AG09309 (cell line): ENCODE measurements around the gene LRR1.

DNA sequence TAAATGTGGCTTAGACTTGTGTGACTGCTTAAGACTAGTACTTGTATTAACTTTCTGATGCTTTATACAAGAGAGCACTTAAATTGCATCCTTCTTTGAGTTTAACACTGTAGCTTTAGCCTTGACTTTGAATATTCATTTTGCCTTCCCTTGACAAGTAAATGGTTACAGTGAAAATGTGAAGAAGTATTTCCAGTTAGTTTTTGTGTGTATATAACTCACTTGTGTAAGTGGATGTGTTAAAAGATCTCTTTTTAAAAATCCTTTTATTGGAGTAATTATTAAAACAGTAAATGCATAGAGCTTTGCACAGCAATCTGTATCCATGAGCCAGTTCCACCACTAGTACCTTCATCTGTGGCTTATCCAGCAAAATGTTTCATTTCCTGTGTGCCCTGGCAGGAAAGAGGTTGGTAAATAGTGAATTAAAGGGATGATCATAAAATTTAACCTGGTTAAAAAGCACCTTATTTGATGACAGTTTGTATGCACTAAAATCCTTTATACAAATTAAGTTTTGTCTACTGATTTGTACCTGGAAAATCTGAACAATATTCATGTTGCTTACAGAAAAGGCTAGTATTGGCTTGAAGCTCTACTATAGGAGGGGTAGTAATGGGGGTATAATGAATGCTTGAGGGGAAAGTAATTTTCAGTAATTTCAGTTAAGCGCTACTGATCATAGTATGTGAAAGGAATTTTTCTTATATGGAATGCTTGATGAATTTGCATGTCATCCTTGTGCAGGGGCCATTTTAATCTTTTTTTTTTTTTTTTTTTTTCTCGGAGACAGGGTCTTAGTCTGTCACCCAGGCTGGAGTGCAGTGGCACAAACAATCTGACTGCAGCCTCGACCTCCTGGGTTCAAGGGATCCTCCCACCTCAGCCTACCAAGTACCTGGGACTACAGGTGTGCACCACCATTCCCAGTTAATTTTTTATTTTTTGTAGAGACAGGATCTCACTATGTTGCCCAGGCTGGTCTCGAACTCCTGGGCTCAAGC is 8.2 kb downstream of the PNN start:
- RRBS: no CpG with 5 or more reads among the region's 4 CpGs

DNA sequence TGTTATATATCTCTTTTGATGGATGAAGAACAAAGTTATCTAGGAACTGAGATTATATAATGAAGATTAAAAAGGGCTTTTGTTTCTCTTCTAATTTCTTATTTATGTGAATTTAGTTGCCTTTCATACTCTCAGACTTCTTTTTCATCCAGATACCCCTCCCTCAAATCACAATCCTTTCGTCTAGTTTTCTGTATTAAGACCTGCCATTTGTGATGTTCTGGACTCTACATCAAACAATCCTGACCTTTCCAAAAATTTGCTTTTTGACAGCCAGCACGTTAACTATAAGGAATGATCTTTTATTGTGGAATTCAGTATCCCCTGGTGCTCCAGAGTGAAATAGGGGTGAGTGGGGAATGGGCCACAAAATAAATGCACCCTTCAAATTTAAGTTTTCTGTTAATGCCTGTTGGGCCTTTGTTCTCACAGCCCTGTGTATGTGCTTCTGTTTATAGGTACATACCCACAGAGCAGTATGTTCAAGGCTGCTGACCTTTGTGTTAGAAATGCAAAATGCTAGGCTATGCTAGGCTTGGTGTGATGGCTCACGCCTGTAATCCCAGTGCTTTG is 11.8 kb downstream of the PNN start:
- RRBS: no CpG with 5 or more reads among the region's 3 CpGs

DNA sequence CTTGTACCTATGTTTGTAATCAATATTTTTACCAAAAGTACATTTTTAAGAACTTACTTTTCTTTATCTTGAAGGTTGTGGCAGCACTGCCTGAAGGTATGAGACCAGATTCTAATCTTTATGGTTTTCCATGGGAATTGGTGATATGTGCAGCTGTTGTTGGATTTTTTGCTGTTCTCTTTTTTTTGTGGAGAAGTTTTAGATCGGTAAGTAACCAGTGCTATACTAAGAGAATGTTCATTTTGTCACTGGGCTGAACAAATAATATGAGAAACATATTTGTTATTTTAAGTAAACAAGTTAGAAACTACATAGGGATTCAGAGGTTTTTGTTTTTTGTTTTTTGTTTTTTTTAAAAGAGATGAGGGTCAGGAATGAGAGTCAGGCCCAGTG is 43.1 kb downstream of the MIA2 start:
- RRBS: no CpG with 5 or more reads among the region's 1 CpG

DNA sequence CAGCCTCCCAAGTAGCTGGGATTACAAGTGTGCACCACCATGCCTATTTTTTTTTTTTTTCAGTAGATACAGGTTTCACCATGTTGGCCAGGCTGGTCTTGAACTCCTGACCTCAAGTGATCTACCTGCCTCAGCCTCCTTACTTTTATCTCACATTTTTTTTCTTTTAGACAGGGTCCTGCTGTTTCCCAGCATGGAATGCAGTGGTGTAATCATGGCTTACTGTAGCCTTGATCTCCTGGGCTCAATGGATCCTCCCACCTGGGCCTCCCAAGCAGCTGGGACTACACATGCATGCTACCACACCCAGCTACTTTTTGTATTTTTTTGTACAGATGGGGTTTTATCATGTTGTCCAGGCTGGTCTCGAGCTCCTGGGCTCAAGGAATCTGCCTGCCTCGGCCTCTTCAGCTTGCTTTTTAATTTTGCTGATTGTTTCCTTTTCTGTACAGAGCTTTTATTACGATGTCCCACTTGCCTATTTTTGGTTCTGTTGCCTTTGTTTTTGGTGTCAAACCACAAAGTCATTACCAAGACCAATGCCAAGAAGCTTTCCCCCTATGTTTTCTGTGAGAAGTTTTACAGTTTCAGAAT is 23.5 kb downstream of the FBXO33 start:
- RRBS: no CpG with 5 or more reads among the region's 3 CpGs

DNA sequence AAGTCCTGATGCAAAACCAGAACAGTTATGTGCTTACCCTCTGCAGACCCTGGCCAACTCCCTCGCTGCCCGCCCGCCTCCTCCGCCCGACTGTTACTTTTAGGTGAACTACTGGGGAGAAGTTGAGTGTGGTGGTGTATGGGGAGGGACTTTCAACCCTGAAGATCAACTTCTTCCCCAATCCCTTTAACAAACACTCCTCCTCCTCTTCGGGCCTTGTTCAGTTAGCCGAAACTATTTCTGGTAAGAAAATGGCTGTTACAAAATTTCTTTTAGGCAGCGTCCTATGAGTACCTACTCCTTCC is 1.4 kb downstream of the FBXO33 start:
- RRBS: no CpG with 5 or more reads among the region's 8 CpGs

GRCh38 chr14:39433147-39433592 is 937 bp upstream of the FBXO33 start:
- RRBS: no CpG with 5 or more reads among the region's 6 CpGs

DNA sequence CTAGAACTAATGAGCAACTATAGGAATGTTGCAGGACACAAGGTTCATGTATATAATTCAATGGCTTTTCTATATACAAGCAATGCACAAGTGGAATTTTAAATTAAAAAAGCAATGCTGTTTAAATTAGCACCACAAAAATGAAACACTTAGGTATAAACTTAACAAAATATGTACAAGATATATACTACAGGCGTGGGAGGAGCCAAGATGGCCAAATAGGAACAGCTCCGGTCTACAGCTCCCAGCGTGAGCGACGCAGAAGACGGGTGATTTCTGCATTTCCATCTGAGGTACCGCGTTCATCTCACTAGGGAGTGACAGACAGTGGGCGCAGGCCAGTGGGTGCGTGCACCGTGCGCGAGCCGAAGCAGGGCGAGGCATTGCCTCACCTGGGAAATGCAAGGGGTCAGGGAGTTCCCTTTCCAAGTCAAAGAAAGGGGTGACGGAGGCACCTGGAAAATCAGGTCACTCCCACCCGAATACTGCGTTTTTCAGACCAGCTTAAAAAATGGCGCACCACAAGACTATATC is 893.8 kb upstream of the FBXO33 start:
- RRBS: no CpG with 5 or more reads among the region's 19 CpGs

DNA sequence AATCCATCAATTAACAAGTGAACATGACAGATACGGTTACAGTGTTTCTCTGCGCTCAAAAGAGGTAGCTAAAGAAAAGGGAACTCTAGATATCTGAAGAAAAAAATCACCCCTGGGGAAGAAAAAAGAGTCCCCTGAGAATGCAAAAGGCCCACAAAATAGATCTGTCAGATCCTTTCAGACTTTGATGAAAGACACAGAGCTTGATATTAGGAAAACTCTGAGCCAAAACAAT is 422.0 kb downstream of the LRFN5 start:
- RRBS: no CpG with 5 or more reads among the region's 2 CpGs

- RRBS: no CpG with 5 or more reads among the region's 20 CpGs
Observed at GRCh38 chr14:43370424-43371111, 1136.5 kb downstream of the FSCB start.

DNA sequence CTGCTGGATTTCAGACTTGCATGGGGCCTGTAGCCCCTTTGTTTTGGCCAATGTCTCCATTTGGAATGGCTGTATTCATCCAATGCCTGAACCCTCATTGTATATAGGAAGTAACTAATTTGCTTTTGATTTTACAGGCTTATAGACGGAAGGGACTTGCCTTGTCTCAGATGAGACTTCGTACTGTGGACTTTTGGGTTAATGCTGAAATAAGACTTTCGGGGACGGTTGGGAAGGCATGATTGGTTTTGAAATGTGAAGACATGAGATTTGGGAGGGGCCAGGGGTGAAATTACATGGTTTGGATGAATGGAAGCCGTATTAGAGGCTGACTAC is 174.3 kb upstream of the C14orf28 start:
- RRBS: no CpG with 5 or more reads among the region's 5 CpGs

GRCh38 chr14:44980709-44981367 is 18.8 kb downstream of the TOGARAM1 start:
- RRBS: no CpG with 5 or more reads among the region's 2 CpGs

DNA sequence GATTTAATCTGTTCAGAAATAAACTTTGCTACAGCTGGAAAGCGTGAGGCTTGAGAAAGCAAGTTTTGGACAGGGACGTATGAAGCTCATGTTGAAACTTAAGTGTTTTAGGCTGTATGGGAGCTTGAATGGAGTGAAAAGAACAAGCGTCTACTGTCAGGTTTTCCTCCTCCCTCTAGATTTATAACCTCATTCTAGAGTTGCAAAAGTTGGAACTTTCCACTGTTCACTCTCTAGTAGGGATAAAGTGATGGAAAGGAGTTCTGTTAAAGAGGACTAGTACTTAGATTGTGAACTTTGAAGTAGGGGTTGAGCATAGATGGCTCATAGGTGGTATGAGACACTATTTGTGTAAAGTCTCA is 1.1 kb downstream of the PRPF39 start:
- RRBS: no CpG with 5 or more reads among the region's 3 CpGs

GRCh38 chr14:46063809-46064434 is 587.7 kb downstream of the RPL10L start:
- RRBS: no CpG with 5 or more reads among the region's 15 CpGs

- RRBS: no CpG with 5 or more reads among the region's 10 CpGs
Observed at GRCh38 chr14:49581099-49582006, 4.8 kb downstream of the RPS29 start.

DNA sequence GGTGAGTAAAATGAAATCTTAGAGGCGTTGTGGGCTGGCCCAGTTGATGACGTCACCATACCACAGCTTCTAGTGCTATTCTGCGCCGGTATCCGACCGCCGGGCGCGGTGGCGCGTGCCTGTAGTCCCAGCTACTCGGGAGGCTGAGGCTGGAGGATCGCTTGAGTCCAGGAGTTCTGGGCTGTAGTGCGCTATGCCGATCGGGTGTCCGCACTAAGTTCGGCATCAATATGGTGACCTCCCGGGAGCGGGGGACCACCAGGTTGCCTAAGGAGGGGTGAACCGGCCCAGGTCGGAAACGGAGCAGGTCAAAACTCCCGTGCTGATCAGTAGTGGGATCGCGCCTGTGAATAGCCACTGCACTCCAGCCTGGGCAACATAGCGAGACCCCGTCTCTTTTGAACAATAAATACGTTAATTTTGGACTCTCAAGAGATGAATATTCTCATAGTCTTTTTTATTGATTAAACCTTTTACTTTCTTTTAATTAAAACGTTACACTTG is 354 bp upstream of the RPS29 start:
- RRBS: no CpG with 5 or more reads among the region's 30 CpGs

- RRBS: 3% methylated on average over 9 of the region's 79 CpGs
Observed at GRCh38 chr14:49598089-49599087, at the start of gene LRR1. TSS of gene LRR1 (plus strand) at chr14:49598940.

- RRBS: 1% methylated on average over 8 of the region's 37 CpGs
Observed at GRCh38 chr14:49619619-49620484, 574 bp downstream of the RPL36AL start.

GRCh38 chr14:49769049-49769571 is 1.2 kb downstream of the KLHDC2 start:
- RRBS: no CpG with 5 or more reads among the region's 8 CpGs

GRCh38 chr14:49774898-49775623 is 7.1 kb downstream of the KLHDC2 start:
- RRBS: no CpG with 5 or more reads among the region's 3 CpGs

- RRBS: no CpG with 5 or more reads among the region's 7 CpGs
Observed at GRCh38 chr14:49832055-49832485, 20.5 kb downstream of the NEMF start.